Smooth muscle cell (in vitro differentiated cells): Measurements from ENCODE around the genes SYNJ2BP and ADAM21.

DNA sequence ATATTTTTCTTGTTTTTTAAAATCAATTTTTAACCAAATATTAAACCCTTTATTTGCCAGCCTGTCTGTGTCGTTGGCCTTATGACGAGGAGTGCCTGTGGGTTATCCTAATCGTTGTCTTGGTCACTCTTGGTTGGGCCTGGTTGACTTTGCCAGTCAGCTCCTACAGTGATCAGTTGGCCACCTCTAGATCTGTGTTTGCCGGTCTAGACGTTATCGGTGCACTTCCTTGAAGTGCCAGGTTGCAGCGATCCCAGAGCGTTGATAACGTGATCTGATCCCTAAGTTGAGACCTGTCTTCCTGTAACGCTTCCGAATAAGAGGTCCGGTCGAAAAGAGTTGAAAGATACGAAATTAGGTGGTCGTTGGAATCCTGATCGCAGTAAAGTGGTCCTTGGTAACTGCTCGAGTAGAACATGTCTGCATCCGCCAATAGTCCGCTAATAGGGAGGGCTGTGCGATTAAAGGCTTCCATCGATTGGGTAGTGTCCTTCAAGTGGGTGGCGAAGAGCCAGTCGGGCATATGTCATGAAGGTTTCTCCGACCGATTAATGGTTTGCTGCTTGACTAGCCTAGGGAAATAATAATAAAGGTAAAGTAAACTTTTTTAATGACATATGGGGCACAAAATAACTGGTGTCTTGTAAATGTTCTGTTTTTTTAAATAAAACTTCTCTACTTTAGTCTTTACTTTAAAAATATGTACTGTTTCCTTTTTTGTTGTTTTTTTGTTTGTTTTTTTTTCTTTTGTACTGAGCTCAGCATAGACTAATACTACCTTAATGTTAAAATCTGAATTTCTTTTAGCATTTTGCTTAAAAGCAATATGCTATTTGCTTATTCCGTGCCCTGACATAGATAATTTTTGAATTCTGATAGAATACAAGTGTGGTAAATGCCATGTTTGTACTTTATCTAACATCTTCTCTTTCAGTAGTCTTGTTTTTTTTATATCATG, 2.8 kb downstream of the SRSF5 start:
- RAMPAGE, long total RNA = no peak

GRCh38 chr14:69778288-69778884, 11.4 kb downstream of the SRSF5 start:
- RAMPAGE, long total RNA = no peak

DNA sequence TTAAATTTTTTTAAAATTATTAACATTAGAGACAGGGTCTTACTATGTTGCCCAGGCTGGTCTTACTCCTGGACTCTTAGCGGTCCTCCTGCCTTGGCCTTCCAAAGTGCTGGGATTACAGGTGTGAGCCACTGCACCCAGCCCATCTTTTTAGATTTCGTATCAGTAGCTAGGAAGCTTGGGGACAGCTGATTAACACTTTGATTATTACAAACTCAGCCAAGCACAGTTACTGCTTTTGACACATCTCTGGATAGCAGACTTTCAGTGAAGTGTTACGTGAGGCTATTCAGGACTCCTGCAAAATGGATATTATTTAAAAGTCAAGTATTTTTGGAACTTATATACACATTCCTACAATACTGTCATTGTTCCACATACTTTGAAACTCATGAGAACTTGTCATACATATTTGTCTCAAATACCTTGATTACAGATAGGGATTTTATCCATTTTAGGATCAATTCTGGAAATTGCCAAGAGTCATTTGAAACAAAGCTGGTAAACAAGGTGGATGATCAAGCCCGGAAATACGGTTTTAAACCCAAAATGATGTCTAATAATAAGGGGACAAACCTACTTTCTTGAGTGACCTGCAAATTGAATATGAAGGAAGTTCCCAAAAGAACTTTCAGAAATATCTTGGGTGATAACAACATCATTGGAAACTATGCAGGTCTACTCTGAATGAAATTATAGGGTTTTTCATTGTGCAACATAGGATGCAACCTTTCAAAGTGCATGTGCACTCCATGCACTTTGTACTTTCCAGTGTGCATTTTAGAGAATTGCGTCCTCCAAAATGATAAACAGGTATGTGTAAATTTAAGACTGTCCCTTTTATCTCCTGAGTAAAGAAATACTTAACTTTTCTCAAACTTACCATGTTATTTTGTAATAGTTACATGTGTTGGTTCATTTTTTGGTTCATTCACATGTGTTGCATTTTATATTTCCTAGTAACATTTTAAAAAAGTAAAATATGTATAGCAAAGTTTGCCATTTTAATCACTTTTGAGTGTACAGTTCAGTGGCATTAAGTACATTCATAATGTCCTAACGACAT, 12.9 kb downstream of the SRSF5 start:
- RAMPAGE, long total RNA = no peak

DNA sequence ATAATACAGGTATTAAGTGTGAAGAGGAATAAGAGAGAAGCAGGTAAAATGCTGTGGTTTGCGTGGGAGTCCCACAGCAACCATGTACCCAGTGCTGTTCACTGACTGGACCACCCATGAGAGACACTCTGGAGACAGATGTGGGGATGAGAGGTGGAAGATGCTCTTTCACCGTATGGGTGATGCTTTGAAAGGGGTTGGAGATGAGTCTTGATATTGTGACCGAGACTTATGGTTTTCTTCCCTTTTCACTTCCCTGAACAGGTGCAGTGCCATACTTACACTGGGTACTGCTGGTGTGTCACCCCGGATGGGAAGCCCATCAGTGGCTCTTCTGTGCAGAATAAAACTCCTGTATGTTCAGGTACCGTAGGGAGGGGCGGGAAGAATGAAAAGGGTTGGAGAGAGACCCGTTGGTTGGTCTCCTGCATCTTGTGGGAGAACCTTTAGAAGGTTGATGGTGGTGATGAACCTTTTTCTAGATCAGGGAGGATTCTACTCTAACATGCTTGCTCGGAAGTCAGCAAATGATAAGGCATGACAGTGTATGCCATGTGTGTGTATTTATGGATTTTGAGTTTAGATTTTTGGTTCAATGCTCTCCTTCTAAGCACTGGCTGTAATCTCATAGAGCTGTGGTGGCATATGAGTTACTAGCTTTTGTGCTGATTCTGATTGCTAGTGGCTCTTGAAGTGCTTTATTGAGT, 96.4 kb downstream of the SMOC1 start:
- RAMPAGE, long total RNA = no peak

DNA sequence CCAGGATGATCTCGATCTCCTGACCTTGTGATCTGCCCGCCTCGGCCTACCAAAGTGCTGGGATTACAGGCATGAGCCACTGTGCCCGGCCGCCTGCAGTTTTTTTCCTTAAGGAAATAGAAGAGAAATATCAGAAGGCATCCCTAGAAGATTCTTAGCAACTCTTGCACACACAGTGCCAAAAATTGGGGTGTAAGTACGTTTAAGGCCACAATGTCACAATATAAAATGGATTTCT, 63.4 kb upstream of the SLC8A3 start:
- RAMPAGE, long total RNA = no peak

- RAMPAGE, long total RNA = start-site peak on the minus strand at chr14:70416996-70417047, 99 and 195 reads in 2 replicates
Measured at GRCh38 chr14:70416685-70417404, at the start of gene SYNJ2BP. Gene SYNJ2BP (minus strand): TSS chr14:70417090.

DNA sequence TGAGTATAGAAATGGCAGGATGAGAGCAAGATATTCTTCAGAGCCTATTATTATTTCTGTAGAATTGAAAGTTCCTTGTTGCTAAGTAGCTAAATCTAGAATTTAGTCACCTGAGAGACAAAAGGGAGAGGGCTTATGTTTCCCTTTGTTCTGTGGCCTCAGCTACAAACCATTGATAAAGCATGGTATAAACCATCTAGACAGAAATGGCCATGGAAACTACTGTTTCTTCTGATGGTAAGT, at the start of gene ADAM21:
TSS of gene ADAM21 (plus strand) at position 148 of the 243 bp plus-strand sequence.
- RAMPAGE, long total RNA = no peak

DNA sequence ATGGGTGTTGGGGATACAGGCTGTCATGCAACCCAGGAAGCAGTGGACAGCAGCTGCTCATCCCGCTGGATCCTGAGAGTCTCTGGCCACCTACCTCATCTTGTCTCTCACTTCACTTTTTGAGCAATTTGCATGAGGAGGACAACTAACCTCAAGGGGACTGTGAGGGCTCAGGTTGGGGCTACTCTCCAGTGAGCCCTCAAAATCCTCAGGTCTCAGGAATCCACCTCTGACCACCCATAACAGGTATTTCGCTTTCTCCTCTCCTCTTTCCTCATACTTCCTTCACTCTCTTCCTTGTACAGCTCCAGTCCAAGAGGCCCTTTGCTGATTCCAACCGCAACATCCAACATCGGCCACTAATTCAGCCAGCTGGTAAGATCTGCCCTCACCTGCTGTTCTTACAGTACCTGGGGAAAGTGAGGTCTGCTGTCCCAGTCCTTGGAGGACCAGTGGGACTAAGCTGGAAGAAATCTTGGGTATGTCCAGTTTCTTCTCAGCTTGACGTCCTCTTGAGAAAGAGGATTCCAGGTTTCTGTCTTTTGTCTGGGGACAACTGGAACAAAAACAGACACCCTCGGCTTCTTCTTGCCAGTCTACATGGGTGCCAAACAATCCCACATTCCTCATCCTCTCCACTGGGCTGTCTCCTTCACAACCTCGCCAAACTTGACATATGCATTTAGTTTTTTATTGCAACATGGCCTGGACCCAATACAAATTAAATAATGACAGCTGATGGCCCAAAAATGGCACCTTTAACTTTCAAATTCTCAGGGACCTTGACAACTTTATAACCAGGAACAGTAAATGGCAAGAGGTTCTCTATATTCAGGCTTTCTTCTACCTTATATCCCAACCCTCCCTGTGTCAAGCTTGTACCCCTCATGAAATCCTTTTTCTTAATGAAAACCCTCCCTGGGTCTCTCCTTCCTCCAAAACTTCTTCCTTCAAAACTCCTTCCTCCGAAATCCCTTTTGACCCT, 2.6 kb upstream of the ADAM20 start:
- RAMPAGE, long total RNA = no peak

GRCh38 chr14:70559011-70559763, 24.4 kb upstream of the ADAM20 start:
- RAMPAGE, long total RNA = no peak

- RAMPAGE, long total RNA = no peak
Measured at GRCh38 chr14:70655121-70655947, 13.6 kb downstream of the TTC9 start.

DNA sequence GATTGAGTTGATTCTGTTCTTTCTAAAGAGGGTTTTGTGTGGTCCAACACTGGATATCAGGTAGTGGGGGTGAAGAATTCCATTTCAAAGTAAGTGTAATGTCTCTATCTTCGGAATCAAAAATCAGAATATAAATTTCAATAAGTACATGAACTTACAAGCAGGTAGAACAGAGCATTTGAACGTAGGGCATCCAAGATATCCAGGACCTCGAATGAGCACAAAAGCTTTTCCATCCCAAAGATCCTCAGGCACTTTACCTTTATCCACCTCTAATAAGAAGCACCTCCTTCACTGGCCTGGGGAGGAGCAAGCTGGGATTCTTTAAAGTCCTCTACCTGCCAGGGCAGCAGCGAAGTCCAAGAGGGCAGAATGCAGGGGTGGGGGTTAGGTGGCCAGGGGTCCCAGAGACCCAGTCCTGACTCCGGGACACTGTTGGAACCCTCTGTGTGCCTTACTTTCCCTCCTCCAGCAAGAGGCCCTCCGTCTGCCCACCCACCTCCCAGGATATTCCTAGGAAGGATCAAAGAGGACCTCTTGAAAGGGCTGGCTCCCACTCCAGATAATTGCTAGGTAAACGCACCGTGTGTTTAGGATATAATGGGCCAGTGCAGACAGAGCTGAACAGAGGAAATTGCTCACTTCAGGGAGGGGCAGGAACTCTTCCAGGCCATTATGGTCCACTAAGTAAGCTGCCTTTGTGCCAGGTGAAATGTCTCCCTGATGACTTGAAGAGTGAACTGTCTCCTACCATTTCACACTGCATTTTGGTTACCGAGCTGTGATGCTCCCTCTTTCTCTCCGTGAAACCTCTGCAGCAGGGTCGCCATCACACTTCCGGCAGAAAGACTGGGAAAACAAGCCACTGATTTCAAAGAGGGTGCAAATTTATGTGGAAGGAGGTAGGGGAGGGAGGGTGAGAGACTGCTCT, 68.1 kb downstream of the TTC9 start:
- RAMPAGE, long total RNA = no peak

DNA sequence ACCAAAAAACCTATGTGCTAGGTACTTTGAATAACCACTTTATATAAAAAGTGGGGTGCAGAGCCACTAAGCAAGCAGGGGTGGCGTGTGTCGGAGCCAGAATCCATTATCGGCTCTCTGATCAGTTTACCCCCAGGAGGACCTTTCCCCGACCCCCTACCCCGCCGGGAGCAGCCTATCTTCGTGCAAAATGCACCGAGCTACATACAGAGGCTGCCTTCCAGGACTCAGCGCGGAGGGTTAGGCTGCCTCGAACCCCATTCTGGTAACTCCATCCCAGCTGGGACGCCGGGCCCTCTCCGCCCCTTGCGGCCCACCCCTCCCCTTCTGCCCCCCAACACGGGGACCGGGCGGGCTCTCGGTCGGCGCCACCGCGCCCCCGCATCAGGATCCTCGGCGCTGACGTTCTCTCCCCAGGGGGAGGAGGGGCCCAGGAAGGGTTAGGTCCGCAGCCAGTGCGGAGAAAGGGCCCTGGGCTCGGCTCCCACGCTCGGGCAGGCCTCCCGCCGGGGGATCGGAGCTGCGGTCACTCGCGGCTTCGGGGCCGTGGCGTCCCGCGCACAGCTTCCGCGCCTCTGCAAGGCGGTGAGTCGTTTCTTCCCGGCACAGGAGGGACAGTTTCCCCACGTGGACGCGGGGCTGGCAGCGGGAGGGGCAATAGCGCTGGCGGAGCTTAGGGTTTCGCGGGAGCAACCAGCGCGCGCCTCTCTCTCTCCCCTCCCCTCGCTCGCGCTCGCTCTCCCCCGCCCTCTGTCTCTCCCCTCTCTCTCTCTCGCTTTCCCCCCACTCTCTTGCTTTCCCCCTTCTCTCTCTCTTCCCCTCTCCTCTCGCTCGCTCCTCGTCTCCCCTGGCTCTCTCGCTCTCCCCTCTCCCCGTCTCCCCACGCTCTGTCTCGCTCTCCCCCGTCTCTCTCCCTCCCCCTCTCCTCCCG, 12.5 kb upstream of the MAP3K9 start:
- RAMPAGE, long total RNA = no peak

- RAMPAGE, long total RNA = no peak
Measured at GRCh38 chr14:70973011-70973881, 66.0 kb downstream of the PCNX1 start.

- RAMPAGE, long total RNA = no peak
Measured at GRCh38 chr14:70988245-70988831, 81.1 kb downstream of the PCNX1 start.

DNA sequence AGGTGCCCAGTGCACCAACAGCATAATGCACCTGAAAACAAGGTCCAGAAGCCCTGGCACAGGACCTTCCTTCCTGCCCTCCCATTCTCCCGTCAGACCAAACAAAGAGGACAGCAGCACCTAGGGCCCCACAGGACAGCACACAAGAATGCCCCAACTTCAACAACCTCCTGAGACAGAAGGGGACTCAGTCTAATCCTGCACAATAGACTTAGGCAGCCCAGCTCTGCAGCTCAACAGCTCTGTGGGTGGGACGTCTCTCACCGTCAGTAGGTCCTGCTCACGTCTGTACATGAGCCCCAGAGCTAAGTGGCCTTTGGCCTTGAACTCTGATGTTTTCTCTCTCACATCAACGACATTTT, 124.1 kb downstream of the PCNX1 start:
- RAMPAGE, long total RNA = no peak

GRCh38 chr14:71321217-71321631, 948 bp downstream of the SIPA1L1 start:
- RAMPAGE, long total RNA = no peak

DNA sequence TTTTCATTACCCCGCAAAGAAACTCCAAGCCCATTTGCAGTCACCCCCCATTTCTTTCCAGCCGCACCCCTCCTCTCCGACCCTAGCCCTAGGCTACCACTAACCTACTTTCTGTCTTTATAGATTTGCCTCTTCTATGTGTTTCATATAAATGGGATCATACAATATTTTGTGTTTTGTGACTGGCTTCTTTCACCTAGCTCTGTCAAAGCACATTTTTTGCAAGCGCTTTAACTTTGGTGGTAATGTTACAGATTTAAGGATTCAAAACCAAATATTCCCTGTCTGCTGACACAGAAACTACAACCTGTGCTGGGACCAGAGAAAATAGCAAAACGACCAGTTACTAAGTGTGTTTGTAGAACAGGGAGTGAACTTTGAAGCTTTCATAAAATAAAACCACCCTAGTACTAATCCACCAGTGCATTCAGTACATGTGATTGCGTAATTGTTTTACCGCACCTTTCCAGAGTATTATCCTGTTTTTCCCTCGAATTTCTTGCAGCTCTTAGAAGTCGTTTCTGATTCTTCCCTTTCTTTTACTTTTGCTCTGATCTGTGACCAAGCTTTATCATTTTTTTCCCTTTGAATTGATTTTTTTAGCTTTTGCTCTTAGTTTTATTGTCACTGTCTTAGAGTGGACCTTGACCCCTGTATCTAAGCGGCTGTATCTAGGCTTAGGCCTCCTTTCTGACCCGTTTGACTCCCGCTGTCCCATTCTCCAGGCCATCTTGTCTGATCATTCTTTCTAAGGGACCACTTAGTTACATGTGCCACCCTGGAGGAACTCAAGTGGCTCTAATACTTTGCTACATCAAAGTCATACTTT, 16.2 kb downstream of the SIPA1L1 start:
- RAMPAGE, long total RNA = no peak

- RAMPAGE, long total RNA = no peak
Measured at GRCh38 chr14:71439683-71440019, 119.4 kb downstream of the SIPA1L1 start.

GRCh38 chr14:71572075-71572942, 252.0 kb downstream of the SIPA1L1 start:
- RAMPAGE, long total RNA = no peak

DNA sequence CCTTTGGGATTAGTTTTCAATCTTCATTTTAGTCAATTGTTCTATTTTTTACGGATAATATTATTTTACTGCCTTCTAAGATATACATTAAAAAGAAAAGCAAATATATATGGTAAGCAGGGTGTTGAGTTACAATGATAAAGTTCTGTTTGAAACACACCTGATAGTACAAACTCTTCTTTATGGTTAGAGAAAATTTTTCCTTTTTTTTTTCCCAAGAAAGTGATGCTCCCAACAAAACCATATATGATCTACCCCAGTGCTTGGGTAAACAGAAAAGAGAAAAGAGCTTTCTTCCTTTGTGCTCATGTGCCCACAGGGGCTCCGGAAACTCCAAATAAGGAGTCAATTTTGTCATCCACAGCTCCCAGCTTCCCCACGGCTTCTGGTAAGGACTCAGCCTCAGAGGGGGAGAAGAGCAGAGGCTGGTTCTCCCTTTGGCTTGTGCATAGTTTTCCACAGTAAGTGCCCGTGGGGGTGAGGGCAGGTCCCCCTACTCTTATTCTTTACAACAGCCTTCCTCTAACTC, 13.4 kb upstream of the RGS6 start:
- RAMPAGE, long total RNA = no peak